Neuron (in vitro differentiated cells): ENCODE data around the genes WDPCP and SERTAD2.

GRCh38 chr2:63054956-63055816 lies 4.6 kb downstream of the OTX1 start:
- PRO-cap: no peak

DNA sequence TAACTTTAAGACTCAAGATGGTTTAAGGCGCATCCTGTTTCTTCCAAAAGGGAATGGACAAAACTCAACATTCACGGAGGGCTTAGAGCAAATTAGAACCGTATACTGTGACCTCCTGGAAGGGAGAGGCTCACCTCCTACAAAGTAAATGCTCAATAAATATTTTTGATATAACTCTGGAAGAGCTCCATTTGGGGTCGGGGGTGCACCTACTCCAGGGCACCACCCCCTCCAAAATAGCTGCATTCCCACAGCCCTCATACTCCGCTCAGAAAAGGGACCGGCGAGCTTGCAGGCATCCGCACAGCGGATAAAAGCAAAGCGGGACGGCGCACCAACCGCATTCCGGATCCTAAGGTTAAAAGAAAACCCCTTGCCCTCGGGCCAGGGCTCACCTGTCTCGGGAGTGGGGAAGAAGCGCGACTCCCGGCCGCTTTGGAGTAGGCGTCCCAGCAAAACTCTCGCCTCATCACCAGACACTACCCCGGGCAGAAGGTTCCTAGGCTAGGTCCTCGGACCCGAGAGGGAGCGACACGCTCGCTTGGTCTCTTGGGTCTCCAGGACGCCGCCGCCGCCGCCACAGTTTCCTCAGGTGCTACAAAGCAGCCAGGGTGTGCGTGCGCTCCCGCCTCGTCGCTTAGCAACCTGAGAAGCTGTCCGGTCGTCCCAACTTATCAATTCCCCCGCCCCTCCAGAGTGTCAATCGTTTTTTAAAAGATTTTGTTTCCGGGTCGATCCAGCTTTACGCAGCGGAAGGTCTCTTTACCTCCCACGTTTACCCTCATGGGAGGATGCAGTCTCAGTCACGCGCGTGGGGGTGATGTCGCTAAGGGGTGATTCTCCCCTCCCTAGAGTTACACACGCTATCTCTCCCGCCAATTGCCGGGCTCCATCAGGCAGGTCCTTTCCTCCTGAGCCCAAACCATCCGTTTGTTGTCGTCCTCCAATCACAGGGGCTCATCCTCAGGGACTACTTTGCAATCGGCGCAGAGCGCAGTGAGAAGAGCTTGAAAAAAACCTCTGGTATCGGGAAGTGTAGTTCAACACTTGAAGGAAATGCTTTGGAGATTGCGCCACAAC lies at the start of gene WDPCP:
Gene WDPCP, minus strand, starts transcription at position 676 of the 1,080 bp plus-strand sequence.
- PRO-cap: bidirectional peak, plus-strand start outside the sequence, minus-strand start at position 932 of the sequence

DNA sequence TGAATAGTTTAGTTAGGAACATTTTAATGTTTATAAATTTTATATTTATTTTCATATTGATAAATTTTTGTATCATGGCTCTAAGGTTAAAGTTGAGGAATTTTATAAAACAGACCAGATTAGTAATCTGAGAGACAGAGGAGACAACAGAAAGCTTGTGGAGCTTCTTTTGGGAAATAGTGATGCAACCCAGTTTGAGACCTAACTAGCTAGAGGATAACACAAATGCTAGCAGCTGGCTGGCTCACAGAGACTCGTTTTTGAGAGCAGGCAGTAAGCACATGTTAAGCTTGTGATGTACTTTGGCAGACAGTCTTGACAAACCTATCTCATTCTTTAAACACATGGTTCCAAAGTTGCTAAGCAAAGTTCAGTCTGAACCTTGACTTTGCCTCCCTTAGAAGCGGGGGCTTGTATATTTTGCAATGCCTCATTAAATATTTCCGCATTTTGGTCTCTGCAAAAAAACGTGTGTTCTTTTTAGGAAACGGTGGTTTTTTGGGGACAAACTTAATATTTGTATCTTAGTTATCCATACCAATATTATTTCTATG lies 21.4 kb upstream of the UGP2 start:
- PRO-cap: no peak

DNA sequence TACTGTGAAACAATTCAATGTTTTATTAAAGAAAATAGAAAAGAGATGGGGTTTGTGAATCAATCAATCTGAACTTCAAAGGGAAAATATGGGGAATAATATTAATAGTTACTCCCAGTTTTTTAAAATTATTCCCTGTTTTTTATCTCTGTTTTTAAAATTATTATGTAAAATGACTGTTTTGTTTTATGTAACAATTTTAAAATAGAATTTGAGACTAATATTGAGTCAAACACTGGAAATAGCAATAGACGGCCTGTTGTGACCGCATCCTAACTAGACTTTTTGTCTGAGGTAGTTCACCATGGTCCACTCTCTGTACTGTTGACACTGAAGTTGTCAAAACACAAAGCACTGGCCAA lies 19.7 kb upstream of the UGP2 start:
- PRO-cap: no peak

GRCh38 chr2:64017609-64018101 lies 1.6 kb downstream of the VPS54 start:
- PRO-cap: no peak

GRCh38 chr2:64052381-64052878 lies 33.2 kb upstream of the VPS54 start:
- PRO-cap: no peak

GRCh38 chr2:64137553-64137832 lies 6.7 kb downstream of the PELI1 start:
- PRO-cap: no peak

GRCh38 chr2:64141376-64141996 lies 2.7 kb downstream of the PELI1 start:
- PRO-cap: no peak

- PRO-cap: no peak
Observed at GRCh38 chr2:64202302-64202967, 58.2 kb upstream of the PELI1 start.

- PRO-cap: no peak
Observed at GRCh38 chr2:64228714-64229023, 84.4 kb upstream of the PELI1 start.

DNA sequence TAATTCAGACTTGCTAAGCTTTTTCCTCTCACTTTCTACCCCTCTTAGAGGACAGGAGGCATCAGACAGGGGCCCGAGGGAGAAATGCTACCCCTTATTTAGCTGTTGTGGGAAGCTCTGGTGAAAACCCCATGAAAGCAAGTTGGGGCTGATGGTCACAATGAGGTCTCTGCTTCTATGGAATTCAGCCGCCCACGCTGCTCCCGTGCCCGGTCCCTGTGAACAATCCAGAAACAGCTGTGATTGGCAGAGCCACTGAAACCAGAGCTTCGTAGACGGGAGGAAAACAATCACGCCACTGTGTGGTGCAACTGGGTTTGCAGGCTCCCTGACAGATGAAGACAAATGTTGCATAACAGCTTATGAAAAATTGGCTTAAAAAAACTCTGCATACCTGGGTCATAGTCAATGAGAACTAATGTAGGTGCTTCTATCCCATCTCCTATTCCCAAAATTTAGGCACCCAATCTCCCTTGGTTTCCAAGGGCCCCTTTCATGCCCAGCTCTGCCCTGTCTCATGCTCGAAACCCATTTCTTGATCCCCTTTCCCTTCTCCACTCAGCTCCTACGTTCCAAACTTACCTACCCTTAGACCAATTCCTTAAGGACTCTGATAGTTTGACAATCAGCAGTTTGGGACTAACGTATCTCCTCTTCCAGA lies 141.6 kb upstream of the LGALSL start:
- PRO-cap: no peak

- PRO-cap: no peak
Observed at GRCh38 chr2:64456167-64456735, 2.3 kb downstream of the LGALSL start.

DNA sequence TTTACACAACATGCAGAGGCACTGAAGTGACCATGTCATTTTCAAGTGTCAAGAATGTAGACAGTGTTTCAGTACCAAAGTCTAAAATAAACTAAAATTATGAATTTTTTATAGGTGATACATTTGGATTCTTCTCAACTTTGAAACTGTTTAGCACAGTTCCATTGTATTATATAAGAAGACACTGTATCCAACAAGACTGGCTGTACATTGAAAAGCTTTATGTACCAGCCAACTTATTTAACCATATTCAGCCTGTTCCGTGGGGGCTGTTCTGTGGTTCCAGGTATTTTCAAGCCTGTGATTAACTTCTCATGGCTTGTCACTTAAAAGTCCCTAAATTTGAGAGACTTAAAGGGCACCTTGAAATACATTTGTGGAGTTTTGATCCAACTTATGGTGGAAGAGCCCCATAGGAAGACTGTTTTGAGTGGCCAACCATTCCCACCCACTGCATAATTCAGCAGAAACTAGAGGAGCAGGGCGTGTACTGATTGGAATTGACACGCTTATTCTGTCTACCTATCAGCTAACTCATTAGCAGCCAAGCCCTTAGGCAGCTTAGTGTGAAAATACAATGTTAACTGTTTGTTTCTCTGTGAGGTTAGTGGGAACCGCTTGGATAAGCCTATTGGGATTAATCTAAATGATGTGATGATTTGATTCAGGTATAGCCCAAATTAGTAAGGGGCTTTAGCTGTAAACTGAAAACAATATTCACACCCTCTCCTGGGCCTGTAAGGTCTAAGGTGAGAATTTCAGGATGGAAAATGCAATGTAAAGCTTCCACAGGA lies 6.3 kb downstream of the LGALSL start:
- PRO-cap: no peak

DNA sequence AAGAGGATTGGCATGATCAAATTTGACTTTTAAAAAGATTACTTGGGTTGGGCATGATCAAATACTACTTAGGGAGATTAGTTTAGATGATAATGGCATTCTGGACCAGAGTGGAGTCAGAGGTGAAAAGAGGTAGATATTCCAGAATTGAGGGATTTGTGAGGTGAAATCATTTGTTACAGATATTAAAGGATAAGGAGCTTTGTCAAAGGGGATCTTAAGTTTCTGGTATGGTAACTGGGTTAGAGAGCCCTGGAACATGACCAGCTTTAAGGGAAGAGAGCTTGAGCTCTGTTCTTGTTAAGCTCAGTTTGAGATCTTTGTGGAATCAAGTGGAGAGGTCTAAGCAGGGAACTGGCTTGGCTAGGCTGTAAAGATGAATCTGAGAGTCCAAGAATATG lies 8.2 kb downstream of the AFTPH start:
- PRO-cap: no peak

DNA sequence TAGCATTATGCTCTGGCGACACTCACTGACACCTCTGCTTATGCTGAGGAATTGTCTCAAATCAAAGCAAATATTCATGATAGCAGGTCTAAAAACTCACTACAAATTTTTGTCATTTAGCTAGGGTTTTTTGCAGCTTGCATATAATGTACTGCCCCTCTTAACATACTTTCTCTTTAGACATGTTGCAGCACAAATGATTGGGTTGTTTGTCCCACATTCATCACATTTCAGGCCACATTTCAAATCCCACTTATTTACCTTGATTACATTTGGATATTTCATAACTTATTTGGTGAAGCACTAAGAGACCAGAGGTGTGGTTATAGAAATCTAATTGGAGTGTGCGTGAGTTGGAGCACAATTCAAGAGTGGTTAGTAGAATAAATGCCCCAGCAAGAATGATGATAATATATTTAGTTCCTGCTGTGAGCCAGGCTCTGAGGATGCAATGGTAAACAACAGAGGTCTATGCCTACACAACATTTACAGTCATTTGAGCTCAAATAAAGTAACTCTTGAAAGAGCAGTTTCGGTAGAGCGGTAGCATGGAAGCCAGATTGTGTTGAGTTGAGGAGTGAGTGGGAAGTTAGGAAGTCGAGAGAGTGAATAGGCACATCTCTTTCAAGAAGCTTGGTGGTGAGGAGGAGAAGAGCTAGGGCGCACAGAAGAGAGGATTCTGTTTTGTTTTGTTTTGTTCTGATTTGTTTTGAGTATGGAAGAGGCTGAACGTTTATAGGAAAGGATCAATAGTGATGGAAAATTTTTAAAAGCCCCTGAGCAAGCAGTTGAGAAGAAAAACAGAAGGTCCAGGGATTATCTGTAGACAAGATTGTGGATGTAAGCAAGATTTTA lies 15.3 kb downstream of the AFTPH start:
- PRO-cap: no peak

DNA sequence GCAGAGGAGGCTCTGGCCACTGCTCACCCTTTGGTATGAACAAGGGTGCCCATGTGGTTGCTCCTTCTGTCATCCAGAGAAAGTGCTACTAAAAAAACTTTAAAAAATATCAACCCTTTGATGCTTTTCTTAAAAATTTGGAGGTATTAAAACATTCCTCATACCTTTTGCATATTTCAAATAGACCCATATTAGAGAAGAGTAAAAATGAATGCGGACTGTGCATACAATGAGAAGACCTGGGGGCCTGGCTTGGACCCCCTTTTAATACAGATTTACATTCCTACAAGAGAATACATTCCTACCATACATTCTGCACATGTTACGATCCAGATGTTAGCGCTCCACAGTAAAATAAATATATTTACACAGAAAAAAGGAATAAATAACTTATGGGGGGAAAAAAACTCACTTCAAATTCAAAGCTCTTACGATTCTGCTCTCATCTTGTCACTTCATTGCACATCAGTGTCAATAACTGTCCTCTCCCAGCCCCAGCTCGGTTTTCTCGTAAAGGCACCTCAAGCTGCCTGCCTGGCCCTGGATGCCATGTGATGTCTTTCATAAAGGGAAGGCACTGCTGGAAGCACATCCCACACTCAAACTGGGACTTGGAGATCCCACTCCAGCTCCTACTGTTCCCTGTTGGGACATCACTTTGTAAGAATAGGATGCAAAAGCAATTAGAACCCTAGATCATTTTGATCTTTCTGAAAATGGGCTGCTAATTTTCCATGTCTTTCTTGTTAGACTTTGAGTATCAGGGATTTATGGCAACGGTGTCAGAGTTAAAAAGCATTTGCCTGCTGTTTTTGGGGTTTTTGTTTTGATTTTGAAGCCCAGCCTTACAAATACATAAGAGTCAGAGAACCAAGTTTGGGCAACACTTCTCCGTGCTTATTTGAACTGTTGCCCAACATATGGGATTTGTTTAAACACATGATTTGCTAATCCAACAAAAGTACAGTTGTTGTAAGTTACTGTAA lies 20.9 kb downstream of the SERTAD2 start:
- PRO-cap: no peak

DNA sequence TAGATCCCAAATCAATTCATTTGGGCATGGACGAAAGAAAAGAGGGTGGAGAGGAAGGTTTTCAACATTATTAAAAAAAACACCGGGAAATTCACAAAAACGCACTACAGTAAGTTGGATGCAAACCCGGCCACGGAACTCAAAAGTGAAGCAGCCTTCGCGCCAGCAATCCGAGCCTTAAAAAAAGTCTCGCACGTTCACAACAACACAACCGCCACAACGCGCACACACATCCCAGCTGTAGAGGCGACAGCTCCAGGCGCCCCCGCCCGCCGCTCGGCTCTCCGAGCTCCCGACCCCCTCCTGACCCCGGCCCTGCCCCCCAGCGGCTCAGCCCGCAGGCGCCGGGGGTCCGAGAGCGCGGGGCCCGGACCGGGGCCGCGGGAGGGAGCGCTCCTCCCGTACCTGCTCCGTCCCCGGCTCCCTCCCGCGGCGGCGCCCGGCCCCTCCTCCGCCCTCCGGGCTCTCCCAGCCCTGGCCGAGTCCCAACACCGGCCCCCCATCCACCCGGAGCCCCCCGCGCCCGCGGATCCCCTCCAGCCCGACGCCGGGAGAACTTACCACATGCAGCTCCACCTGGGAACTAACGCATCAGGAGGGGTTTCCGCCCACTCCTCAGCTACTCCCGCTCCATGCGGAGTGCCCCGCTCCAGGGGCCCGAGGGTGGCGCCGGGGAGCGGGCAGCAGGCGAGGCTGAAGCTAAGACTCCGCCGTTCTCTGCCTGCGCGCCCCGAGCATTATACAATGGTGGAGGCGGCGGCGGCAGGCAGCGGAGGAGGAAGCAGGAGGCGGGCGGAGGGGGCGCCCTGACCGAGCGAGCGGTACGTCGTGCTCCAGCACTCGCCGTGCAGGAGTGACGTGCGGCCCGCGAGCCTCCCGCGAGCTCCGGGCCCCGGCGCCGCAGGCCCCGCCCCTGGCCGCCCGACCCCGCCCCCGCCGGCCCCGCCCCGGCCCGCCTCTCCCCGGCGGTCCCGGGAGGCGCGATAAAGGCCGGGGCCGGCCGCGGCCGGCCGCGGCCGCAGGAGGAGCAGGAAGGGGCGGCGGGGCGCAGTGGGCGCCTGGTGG lies at the start of gene SERTAD2:
Gene SERTAD2, minus strand, starts transcription at position 855 of the 1,065 bp plus-strand sequence.
- PRO-cap: bidirectional peak, plus-strand start at position 333 of the sequence, minus-strand start at position 242 of the sequence; bidirectional peak, plus-strand start outside the sequence, minus-strand start at position 749 of the sequence

GRCh38 chr2:64666813-64667586 lies 13.3 kb upstream of the SERTAD2 start:
- PRO-cap: no peak

- PRO-cap: no peak
Observed at GRCh38 chr2:64748652-64749083, 95.0 kb upstream of the SERTAD2 start.

GRCh38 chr2:64838680-64839223 lies 150.4 kb upstream of the SLC1A4 start:
- PRO-cap: no peak